SK-N-DZ (cell line): ENCODE measurements around the gene NPL.

GRCh38 chr1:182699529-182700666, 15.5 kb upstream of the RGS8 start:
RAMPAGE:
- cytosol, long total RNA, result no peak
- nucleus, long total RNA, result no peak

GRCh38 chr1:182789089-182790106, at the start of gene NPL:
TSS of gene NPL (plus strand) at chr1:182789773.
RAMPAGE:
- cytosol, long total RNA, result no peak
- nucleus, long total RNA, result no peak

RAMPAGE:
- cytosol, long total RNA, result no peak
- nucleus, long total RNA, result no peak
Measured at GRCh38 chr1:182881146-182881732, 42.1 kb downstream of the DHX9 start.

DNA sequence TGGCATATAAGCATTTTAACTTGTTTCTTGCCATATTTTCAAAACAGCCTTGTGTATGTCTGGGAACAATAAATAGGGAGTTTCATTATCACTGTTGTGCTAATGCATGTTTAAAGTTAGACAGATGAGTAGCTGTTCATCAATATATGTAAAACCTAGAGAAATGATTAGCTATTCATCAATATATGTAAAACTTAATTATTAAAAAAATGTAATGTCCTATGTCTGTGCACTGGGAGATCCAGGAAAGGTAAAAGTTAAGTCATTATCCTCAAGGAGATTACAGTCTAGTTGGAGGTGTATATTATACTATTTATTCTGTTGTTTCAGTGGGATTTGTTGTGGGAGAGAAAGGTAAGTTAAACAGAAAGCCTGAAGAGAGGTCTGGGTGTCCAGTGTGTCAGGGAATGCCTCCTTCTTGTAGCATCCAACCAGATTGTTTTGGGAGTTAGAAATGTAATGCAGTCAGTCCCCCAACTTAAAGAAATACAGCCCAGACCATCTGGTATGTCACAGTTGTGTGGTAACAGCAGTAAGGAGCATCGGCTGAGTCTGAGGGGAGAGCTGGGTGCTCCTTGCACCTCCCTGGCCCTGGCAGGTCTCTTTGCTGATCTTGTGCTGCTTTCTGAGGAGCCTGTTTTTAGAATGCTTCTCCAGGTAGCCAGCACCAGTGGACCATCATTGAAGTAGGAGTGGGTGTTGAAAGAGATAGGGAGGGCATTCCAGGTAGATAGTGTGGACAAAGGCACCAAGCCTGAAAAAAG, 46.2 kb downstream of the LAMC1 start:
RAMPAGE:
- cytosol, long total RNA, result no peak
- nucleus, long total RNA, result no peak

RAMPAGE:
- cytosol, long total RNA, result no peak
- nucleus, long total RNA, result no peak
Measured at GRCh38 chr1:183117118-183117771, 68.8 kb upstream of the LAMC2 start.

RAMPAGE:
- cytosol, long total RNA, result no peak
- nucleus, long total RNA, result no peak
Measured at GRCh38 chr1:183130007-183130819, 55.9 kb upstream of the LAMC2 start.

DNA sequence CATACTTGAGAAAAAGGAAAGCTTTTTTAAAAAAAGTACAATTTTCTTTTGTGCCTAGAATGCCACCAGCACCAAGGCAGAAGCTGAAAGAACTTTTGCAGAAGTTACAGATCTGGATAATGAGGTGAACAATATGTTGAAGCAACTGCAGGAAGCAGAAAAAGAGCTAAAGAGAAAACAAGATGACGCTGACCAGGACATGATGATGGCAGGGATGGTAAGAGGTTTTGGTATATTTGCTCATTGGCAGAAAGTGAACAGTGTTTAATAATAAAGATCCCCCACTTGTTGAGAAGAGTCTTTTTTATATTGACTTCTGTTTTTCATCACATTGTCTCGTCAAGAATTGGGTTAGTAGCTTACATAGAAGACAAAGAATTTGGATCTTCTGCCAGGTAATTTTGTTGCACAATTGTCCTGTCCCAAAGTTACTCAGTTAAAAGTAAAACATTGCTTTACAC, 48.4 kb upstream of the LAMC2 start:
RAMPAGE:
- cytosol, long total RNA, result no peak
- nucleus, long total RNA, result no peak

DNA sequence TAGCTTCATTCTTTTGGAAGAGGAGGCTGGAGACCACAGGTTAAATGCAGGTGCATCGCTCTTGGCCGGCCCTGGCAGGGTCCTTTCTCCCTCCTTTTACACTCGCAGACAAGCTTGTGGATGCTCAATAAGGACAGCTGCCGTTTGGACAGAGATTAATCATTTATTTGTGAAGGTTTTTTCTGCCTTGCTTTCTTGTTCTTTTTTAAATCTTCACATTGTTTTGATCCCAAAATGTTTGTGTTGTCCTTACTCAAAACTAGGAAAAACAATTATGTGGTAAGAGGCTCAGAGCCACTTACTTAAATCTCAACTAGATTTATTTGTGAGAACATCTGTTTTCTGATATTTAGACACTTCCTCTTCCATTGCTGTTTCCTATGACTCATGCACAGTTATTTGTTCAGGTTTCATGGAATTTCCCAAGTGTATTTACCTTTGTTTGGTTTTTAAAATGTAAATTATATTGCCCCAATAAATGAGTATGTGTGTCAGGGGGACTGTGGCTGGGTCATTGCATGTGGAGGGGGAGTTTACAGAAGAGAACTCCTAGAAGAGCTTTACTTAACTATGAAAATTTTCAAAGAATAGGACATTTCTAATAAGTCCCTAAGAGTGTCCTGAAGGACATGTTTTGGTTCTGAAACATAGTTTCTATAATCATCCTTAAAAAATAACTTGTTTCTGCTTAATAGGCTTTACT, 46.5 kb upstream of the LAMC2 start:
RAMPAGE:
- cytosol, long total RNA, result no peak
- nucleus, long total RNA, result no peak

DNA sequence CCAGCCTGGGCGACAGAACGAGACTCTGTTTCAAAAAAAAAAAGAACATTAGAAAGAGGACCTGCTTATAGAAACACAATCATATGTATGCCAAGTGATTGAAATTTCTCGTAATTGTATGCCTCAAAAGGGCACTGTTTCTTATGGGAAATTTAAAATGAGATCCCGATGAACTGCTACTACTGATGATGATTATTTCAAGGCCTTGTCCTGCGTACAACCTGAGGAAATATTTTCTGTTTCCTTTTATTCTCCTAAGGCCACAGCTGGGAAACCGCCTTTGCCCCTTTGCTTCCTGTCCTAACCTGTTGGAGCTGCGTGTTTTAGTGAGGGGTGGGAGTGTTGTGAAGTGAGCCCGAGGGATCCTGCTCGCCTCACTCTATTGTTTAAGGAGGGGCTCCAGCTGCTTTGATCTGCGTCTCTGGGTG, 14.3 kb downstream of the LAMC2 start:
RAMPAGE:
- cytosol, long total RNA, result no peak
- nucleus, long total RNA, result no peak

DNA sequence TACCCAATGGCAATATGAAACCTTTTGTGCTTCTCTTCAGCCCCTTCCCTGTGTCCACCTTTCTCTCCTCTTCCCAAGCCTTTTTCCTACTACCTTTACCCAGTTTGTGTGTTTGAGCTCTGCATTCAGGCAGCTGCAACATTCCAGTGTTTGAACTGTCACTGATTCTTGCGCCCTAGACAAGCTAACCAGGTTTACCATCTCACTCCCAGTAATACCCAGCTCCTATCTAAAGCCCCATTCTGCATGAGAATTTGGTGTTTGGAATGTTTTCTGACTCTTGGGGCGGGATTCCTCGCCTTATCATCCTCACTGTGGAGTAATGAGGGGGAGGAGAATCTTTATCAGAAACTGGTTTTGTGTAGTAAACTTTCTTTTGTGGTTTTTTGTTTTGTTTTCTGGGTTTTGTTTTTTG, 36.5 kb downstream of the NCF2 start:
RAMPAGE:
- cytosol, long total RNA, result no peak
- nucleus, long total RNA, result no peak

DNA sequence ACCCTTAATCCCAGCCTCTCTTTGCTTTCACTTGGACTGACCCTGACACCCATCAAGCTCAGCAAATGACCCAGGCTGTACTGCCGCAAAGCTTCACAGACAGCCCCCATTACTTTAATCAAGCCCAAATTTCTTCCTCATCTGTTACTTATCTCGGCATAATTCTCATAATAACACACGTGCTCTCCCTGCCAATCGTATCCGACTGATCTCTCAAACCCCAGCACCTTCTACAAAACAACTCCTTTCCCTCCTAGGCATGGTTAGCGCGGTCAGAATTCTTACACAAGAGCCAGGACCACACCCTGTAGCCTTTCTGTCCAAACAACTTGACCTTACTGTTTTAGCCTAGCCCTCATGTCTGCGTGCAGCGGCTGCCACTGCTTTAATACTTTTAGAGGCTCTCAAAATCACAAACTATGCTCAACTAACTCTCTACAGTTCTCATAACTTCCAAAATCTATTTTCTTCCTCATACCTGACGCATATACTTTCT, 18.6 kb downstream of the ARPC5 start:
RAMPAGE:
- cytosol, long total RNA, result no peak
- nucleus, long total RNA, result no peak

DNA sequence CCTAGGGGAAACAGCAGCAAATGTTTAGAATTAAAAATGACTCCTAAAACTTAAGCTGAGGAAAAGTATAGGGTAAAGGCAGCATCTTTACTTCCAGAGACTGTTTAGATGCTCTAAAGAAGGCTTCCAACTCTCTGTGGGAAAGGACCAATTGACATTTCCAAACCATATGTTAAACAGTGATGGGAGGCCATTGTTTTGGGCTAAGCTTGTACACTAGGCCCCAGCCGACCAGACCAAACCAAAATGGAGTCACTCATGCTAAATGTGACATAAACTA, 2.6 kb upstream of the APOBEC4 start:
RAMPAGE:
- cytosol, long total RNA, result no peak
- nucleus, long total RNA, result no peak

DNA sequence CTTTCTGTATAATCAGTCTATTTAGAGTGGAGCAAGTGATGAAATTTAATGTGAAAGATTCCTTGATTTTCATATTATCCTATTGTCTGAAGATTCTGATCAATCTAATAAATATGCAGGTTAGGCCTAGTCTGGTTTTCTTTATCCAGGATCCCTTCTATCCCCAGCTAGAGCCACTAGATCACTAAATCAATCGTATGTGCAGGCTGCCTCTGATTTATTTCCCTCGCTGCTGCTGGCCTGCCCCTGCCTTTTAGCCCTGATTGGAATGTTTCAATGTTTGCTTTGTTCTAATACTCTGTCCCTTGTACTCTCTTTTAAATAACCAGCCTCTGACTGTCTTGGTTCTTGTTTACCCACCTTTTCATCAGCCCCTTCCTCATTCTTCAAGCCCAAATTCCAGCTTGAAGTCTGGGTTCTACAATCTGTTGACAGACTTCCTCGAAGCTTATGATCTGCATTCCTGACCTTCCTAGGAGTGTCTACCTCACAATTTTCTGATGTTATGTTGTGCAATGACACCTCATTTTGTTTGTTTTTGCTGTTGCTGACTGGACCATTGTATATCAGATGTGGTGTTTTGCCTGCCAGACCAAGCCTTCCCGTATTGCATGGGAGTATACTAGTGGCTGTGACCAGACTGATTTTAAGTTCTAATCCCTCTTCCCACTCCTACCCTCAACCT, 46.5 kb upstream of the APOBEC4 start:
RAMPAGE:
- cytosol, long total RNA, result no peak
- nucleus, long total RNA, result no peak

DNA sequence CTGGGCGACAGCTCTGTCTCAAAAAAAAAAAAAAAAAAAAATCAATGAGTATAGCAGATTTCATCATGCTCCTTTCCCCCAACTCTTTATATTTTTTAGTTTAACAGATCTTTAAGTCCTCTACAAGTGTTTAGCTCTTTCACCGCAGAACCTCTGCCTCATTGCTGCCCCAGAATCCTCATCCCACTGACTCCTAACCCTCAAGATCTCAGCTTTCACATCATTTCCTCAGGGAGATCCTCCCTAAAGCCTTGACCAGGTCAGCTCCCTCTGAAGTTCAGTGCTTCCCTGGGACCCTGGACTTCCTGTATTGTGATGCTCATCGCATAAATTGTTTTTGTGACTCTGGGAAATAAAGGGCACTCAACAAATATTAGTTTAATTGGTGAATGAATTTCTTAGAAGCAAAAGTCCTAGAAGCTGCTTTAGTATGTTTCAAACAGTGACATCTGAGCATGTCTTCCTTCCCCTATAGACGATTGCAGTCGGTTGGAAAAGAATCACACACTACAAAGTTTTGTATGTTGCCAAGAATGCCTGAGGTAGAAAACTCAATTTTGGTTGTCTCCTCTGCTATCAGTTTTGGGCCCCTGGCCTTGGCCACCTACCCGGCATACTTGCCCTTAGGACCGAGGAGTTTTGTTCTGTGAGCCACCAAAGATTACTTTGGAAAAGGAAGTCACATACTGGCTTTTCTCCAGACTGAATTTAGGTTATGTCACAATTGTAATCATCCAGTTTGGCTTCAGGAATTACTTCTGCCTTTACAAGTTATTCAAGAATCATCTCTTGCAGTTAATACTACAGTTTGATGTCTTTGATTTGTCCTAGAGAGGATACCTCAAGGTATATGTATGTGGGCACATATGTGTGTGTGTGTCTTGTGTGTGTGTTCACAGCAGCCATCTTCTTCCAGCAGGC, 71.2 kb downstream of the RGL1 start:
RAMPAGE:
- cytosol, long total RNA, result no peak
- nucleus, long total RNA, result no peak

DNA sequence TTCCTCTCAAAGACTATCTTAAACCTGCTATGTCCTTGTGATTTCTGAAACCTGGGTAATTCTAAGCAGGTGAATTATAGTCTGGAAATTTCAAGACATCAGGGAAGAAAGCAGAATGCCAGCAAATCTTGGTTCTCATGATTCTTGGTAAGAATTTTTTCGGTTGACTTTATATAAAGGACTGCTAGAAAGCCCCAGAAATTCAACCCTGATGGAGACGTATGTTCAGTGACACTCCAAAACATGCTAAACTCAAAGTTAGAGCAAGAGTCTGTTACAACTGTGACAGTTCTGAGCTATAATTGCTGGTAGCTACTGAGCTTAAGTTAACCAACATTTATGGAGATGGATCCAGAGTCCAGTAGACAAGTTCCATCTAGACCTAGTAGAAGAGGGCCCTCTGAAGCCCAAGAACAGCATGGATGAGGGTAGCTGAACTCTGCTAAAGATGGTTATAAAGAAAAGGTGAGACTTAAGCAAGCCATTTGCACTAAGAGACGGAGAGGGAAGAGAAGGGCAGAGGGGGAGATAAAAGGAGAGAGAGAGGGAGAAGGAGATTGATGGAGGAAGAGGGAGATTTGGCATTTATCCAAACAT, 90.1 kb downstream of the RGL1 start:
RAMPAGE:
- cytosol, long total RNA, result no peak
- nucleus, long total RNA, result no peak

RAMPAGE:
- cytosol, long total RNA, result no peak
- nucleus, long total RNA, result no peak
Measured at GRCh38 chr1:183932222-183932858, 105.2 kb downstream of the COLGALT2 start.

RAMPAGE:
- cytosol, long total RNA, result no peak
- nucleus, long total RNA, result no peak
Measured at GRCh38 chr1:183995275-183995676, 42.3 kb downstream of the COLGALT2 start.

GRCh38 chr1:184386193-184386610, 627 bp upstream of the C1orf21 start:
RAMPAGE:
- cytosol, long total RNA, result no peak
- nucleus, long total RNA, result no peak

RAMPAGE:
- cytosol, long total RNA, result no peak
- nucleus, long total RNA, result no peak
Measured at GRCh38 chr1:184416314-184417450, 29.9 kb downstream of the C1orf21 start.

RAMPAGE:
- cytosol, long total RNA, result no peak
- nucleus, long total RNA, result no peak
Measured at GRCh38 chr1:184434236-184434966, 47.6 kb downstream of the C1orf21 start.